Pulmonary lymph node (tissue), 1 donor: ENCODE measurements around the gene LARGE2.

DNA sequence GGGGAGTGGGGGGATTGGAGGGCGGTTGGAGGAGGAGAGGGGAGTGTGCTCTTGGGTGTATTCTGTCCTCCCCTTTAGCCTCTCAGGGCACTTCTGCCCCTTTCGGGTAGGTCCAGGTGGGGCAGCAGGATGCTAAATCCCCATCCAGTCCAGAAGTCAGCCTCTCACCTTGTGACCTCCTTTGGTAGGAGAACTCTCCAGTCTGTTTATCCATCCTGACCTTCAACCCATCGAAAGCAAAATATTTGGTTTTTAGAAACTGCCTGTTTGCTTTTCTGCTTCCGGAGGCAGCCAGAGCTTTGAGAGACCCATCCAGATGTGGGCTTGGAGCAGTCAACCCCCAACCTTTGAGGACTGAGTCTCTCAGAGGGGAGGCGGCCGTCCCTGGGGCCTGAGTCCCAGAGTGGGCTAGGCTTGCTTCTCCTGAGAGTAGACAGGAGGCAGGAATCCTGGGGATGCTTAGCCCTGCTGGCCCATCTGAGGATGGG lies 105.2 kb upstream of the SYT13 start:
- PRO-cap = no peak

DNA sequence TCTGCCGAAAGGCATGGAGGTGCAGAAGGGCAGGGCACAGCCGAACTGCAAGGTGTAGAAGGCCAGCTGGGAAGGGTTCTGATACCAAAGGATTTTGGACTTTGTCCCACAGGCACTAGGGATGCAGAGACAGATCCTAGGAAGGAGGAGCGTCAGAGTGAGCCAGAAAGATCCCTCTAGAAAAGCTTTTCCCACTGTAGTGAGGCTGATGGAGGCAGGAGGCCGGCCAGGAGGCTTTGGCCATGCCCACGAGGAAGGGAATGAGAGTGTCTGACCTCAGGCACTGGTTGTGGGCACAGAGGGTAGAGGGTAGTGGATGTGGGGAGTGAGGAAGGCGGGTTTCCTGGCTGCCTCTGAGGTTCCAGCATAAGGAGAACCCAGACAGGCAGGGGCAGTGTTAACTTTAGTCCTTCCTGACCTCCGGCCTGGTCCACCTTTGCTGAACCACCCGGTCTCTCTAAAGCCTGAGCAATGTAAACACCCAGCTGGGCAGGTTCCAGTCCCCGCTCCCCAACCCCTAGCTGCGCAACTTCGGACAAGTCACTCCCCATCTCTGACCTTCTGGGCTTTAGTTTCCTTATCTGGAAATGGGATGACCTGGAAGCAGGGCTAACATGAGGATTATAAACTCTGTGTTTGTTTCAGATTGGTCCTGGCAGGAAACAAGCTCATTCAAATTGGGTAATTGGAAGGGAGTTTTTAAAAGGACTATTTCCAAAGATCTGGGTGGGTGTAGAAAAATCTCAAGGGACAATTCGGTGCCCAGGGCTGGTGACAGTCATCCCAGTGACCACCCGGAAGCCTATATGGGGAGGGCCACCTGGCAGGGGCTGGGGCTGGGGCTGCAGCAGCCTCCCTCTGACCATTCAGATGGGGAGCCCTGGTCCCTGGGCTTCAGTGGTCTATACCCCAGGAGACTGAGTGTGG lies 108.1 kb upstream of the SYT13 start:
- PRO-cap = no peak

- PRO-cap = bidirectional peak, plus-strand start at chr11:45847487, minus-strand start at chr11:45847243
These were observed 627 bp upstream of the CRY2 start for GRCh38 chr11:45846306-45847389.

DNA sequence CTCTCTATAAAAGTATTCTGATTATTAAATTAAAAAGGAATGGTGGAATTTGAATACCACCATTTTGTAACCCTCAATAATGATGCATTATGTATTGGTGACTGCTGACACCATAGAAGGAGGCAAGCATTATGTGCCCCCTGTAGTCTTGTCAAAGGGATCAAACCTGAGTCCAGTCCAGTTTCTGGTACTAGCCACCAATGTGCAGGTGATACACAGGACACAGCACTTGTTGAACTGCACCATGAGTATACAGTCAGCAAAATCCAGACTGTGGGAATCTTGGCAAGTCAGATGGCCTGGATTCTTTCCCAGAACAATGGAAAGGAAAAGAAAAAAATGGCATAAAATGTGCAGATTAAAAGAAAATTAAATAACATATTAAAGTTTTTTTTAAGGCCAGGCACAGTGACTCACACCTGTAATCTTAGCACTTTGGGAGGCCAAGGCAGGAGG lies 16.7 kb downstream of the CRY2 start:
- PRO-cap = no peak

DNA sequence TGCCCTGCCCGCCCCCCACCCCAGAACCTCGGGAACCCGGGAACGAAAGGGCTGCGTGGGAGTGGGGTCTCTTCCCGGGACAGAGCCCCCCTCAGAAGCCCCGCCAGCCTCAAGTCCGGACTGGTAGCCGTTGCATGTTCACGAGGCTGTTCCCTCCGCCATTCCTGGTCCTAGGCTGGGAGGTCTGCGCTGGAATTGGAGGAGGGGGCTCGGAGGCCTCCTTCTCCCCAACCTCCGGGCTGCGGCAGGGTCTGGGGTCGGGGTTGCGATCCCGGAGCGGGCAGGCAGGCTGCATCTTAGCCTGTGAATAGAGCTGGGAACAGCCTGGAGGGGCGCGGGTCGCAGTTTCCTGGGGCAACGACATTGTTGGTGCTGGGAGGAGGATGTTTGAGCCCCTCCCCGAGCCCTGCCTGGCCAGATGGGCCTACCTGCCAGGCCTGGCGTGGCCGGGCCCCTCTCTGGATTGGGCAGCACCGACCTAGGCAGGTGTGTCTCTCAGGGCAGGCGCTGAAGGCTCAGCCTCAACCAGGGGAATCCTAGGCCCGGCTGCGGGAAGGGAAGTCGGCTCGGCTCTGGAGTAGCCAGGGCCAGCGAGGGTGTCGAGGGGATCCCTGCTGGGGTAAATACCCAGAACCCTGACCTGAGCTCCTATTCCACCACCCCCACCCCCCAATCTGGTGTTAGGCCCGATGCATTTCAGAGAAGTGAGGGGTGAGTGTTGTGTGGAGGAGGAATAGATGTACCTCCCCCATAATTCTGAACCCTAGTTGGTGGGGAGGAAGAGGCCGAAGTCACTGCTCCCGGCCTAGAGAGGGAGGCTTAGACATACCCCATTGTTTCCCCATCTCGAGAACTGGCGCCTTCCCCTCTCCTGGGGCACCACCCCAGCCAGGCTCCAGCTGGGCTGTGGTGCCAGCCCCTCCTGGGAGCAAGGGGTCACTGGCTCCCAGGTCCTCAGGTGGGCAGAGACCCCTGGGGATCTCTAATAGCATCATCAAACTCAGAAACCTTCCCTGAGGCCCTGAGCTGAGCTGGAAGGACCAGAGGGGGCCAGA lies 856 bp downstream of the MAPK8IP1 start:
- PRO-cap = no peak

DNA sequence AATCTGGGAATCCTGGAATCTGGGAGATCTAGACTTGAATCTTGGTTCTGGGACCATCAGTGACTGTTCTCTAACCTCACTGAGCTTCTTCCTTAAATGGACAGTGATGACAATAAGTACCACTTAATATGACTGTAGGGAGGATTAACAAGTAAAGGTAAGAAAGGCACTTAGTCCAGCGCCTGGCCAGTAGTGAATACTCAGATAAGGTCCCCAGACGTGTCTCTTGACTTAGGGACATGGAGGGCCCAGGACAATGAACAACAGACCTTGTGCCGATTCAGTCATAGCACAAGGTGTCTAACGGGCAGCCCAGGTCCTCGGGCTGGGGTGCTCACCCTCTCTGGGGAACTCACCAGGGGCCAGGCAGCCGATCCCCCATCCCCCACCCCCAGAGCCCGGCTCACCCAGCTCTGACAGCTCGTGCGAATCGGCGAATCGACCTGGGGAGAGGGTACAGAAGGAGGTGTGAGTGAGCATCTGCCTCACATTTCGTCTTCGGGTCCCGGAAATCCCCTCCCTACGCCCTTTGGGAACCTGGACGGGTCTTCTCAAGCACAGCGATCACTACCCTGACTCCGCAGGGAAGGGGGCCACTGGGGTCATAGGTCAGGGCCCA lies 517 bp downstream of the PEX16 start:
- PRO-cap = no peak

- PRO-cap = bidirectional peak, plus-strand start at chr11:45922632, minus-strand start at chr11:45922302
These were observed at the start of gene LARGE2 for GRCh38 chr11:45921936-45922990. Gene LARGE2, plus strand, starts transcription at chr11:45922656.

DNA sequence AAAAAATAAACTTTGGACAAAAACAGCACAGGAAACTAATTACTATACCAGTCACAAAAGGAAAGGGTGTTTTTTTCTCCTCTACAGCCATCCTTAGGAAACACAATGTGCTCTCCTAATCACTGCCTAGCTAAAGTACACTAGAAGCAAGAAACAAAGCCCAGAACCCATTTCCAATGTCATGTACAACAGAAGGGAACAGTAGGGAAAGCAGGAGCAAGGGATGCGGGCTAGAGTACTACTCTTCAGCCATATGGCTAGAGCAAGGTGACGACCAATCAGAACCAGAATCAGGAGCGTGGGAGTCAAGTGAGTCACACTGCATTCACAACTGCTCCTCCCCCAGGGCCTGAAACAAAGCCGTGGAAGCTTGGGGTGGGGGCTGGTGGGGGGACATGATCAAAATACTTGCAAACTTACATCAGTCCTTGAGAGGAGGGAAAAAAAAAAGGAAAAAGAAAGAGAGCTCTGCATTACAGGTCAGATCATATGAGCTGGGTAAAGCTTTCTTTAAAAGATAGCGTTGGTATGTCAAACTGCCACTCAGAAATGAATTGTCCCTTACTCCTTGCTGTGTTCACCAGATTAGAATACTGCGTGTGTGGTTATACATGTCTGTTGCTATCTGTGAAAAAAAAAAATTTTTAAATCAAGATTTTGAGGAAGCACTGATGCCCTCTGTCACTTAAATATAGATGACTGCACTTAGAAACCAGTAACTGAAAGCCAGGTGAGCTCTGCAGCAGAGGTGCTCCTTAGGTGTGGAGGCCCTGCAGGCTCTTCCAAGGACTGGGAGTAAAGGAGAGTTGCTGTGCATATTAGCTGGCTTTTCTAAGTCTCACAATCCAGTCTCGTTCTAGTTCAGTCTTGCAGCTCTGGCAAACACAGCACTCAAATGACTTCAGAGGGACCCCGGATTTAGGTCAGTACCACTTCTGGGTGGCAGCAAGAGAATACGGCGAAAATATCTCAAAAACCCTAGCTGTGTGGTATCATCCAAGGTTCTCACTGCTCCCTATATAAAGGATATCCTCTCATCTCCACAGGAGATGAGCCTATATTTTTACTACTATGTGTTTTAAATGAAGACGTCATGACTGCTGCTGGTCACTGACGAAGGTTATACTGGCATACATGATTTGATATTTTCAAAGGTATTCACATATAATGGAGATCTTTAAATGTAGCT lies 60.8 kb downstream of the LARGE2 start:
- PRO-cap = no peak

GRCh38 chr11:46119165-46120239 lies 1.8 kb downstream of the PHF21A start:
- PRO-cap = unidirectional peak, plus-strand start at chr11:46119316; bidirectional peak, plus-strand start at chr11:46119508, minus-strand start at chr11:46119459; bidirectional peak, plus-strand start at chr11:46120089, minus-strand start at chr11:46120049

DNA sequence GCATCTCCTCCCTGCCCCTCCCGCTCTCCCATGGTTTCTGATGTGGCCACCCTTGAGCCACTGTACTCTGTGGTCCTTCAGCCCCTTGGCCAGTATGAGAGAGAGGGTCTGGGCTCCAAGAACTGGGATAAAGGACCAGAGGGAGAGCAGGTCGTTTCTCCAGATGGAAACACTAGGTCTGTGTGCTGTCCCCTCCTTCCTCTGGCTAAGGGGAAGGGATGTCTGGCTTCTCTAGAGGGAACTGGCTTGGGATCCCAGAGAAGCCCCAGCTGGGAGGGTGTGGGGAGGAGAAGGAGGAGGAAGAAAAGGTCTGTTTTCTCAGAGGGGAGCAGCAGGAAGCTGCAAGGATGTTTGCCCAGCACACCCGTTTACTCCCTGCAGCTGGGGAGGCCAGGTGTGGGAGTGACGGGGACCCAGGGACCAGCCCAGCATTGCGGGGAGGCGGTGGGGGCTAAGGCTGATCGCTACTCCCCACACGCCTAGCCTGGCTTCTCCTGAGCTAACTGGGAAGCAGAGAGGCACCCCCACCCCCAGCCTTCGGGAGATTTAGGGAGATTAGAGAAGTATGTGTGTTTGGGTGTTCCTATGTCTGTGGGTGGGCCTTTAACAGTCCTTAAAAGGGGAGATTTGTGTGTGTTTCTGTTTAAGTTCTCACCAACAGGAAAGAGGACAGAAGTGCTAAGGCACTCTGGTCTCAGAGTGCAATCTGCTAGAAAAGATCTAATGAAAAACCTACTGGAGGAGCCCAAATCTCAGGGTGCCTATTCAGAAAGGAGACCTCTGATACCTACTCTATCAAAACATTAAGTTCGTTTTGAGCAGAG lies 3.9 kb downstream of the CREB3L1 start:
- PRO-cap = no peak

DNA sequence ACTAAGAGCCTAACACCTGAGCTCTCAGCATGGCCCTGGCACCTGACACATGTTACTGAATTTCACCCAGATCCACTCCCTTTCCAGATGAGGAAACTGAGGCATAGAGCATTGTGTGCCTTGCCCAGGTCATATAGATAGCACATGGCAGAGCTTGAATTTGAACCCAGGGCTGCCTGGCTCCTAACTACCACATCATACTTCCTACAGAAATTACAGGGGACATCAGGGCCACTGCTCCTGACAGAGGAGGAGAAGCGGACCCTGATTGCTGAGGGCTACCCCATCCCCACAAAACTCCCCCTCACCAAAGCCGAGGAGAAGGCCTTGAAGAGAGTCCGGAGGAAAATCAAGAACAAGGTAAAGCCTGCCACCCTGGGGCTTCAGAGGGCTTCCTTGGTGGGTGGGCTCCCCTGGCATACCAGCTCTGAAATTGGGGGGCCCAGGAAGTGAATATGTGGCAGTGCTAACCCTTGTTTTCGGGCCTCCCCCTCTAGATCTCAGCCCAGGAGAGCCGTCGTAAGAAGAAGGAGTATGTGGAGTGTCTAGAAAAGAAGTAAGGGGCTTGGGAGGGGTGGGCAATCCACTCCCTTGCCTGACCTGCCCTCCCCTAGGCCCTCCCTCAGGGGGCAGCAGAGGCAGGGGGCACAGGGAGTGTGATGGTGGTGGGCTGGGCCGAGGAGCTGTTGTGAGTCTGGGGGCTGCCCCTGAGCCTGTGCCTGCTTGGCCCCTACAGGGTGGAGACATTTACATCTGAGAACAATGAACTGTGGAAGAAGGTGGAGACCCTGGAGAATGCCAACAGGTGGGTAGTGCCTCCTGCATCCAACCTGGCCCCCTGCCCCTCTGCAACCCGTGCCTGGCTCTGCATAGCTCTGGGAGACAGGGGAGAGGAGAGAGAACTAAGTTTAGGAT lies 34.9 kb upstream of the DGKZ start:
- PRO-cap = no peak

DNA sequence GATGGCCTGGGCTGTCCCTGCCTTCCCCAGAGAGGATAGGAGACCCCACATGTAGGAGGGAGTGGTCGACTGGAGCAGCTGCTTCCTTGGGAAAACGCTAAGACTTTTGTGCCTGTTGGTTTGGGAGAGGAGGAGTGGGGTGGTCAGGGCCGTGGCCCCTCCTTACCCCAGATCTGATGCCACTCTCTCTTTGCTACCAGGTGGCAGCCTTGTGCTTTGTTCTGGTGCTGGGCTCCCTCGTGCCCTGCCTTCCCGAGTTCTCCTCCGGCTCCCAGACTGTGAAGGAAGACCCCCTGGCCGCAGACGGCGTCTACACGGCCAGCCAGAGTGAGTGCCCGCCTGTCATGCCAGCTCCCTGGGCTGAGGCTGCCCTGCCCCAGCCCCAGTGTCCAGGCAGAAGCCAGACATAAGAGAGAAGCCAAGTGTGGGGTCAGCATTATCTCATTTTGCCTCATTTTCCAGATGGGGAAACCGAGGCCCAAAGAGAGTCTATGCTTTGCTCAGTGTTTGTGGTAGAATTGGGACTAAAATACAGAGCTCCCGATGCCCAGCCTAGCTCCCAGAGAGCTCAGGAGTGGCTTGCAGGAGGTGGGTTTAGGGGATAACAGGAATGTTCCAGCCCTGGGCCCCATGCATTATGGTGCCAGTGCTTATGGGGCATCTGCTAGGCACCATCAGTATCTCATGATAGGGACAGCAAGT lies 30.0 kb upstream of the DGKZ start:
- PRO-cap = no peak

- PRO-cap = no peak
These were observed 27.2 kb upstream of the DGKZ start for GRCh38 chr11:46320081-46320539.

DNA sequence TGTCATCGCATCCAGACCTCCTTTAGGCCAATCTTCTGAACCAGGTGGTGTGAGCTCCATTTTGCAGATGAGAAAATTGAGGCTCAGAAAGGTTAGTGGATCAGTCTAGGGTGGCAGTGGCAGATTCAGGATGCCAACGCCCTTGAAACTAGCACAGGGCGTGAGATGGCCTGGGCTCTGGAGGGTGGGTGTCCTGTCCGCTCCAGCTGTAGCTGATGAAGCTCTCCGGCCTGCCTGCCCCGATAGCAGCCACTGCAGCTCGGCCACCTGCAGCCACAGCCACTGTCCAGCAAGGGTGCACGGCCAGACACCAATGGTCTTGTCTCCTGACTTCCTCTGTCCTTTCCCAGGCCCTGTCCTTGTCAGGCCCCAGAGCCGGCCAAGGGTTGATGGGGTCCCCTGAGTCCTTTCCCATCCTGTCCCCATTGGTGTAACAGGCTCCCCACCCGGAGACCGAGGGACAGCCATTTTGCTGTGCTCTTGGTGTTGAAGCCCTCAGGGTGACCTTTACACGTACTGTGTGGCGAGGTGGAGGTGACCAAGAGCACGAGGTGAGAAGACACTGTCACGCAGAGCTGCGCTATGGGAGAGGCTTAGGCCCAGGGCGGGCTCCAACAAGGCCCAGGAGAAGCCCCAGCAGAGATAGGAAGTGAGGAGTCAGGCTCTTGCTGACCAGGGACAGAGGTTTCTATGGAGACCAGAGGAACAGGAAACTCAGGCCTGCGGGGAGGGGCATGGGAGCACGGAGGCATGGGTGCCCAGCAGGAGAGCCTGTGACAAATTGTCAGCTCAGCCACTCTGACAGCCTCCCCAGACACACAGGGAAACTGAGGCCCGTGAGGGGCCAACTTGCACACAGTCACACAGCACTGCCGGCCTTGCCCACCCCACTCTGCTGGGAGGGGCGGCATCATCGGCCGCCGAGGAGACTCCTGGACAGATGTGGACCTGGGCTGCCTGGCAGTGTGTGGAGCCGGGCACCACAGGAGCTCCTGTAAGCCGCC lies 15.6 kb downstream of the DGKZ start:
- PRO-cap = no peak

- PRO-cap = no peak
These were observed 11.9 kb upstream of the MDK start for GRCh38 chr11:46369378-46370103.

DNA sequence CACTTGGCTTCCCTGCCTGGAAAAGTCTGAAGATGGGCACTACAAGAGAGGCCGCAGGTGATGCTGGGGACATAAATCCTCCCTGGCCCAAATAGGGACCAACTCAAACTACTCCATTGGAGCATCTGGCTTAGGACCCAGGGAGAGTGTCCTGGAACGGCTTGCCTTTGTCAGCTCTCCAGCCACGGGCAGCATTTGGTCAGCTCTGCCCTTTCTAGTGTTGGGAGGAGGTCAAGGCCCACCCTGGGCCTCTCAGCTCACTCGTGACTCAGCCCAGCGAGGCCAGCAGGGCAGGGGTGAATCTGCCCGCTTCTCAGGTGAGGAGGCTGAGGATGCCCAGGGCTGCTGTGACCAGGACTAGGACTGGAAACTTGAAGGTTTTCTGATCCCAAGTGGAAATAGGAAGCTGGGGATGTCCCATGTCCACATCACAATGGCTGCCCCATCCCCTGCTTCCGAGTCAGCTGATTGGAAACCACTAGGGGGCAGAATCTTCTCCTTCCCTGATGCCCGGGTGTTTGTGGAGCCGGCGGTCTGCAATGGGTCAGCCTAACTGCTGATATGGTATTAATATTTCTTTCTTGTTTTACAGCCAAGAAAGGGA lies 1.5 kb downstream of the MDK start:
- PRO-cap = no peak

DNA sequence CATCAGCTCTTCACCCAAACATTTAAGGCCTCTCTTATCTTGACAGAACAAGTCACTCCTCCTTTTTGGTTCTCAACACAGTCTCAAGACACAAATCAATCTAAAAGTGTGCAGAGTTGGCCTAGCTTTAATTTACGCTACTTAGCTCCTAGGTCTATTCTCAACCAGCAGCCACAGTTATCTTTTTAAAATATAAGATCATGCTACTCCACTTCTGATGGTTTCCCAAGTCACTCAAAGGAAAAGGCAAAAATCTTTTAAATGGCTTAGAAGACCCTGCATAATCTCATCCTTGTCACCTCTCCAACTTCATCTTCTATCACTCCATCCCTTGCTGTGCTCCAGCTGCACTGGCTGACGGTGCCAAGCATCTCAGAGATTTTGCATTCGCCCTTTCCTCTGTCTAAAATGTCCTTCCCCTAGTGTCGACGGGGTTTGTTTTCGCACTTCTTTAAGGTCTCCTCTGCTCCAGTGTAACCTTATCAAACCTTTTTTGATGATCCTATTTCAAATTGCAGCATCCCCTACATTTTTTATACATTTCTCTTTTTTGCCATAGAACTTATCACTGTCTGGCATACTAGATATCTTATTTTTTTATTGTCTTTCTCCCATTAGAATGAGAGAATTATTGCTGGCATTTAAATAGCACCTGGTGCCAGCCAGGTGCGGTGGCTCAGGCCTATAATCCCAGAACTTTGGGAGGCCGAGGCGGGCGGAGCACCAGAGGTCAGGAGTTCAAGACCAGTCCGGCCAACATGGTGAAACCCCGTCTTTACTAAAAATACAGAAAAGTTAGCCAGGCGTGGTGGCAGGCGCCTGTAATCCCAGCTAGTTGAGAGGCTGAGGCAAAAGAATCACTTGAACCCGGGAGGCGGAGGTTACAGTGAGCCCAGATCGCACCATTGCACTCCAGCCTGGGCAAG lies 60.0 kb downstream of the AMBRA1 start:
- PRO-cap = no peak

DNA sequence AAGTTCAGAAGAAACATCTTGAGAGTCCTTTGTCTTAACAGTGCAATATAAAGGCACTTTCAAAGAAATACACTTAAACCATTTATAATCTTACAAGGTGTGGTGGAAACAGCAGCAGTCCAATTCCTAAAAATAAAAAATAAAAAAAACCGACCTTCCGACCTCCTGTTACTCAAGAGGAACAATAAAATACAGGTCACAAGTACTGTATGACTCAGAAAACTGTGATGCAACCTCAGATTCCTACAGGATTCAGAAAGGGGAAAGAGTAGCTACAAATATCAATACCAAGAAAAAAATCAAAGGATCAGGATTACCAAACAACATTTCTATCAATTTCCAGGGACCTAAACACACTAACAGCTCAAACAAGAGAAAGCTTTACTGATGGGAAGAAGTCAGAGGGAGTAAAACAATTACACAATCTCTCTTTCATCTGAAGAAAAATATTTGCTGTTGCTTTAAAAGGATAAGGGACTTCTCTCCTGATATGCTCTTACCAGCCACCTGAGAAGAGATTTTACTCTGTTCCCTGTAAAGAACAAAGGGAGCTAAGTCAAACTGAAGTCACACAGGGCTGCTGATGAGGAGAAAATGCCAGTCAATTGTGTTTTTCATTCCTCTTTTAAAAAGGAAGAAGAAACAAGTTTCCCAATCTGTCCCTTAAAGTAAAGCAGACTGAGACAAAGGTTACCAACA lies 39.5 kb downstream of the AMBRA1 start:
- PRO-cap = no peak

- PRO-cap = no peak
These were observed 29.5 kb downstream of the ARHGAP1 start for GRCh38 chr11:46670997-46671310.

DNA sequence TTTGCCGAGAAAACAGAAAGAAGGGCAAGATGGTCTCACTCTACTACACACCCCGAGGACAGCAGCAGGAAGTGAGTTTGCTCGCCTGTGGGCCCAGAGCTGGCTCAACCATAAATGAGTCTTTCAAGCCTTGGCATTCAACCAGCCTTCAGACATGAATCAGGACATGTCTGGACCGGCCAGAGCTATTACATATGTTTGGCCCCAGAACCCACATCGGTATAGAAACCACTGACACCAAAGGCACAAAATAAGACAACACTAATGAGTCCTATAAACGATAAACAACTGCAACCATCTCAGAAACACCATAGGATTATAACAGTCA lies 12.9 kb downstream of the ARHGAP1 start:
- PRO-cap = no peak